Subcutaneous adipose tissue (tissue), 3 donors: ENCODE data around the gene BORA.

GRCh38 chr13:71475617-71476055, 391.4 kb downstream of the DACH1 start:
- PRO-cap: no peak
- RAMPAGE, long total RNA, 3 experiments: no peak in any of the 3 experiments

GRCh38 chr13:71625061-71625619, 241.9 kb downstream of the DACH1 start:
- PRO-cap: no peak
- RAMPAGE, long total RNA, 3 experiments: no peak in any of the 3 experiments

GRCh38 chr13:72727474-72728297, at the start of gene BORA:
BORA (plus strand) TSS chr13:72727923.
- PRO-cap: bidirectional peak, plus-strand start at chr13:72727923, minus-strand start at chr13:72727589
- RAMPAGE, long total RNA, 3 experiments: start-site peak on the plus strand in 3 of 3 experiments, at chr13:72727904-72727962 at its widest, 21 reads per replicate; start-site peak on the minus strand in 3 of 3 experiments, at chr13:72727602-72727623 at its widest, 78 to 102 reads per replicate

GRCh38 chr13:73294165-73294515, 235.3 kb downstream of the KLF5 start:
- PRO-cap: no peak
- RAMPAGE, long total RNA, 3 experiments: no peak in any of the 3 experiments

- PRO-cap: no peak
- RAMPAGE, long total RNA, 3 experiments: no peak in any of the 3 experiments
Observed at GRCh38 chr13:73765329-73765881, 706.6 kb downstream of the KLF5 start.

DNA sequence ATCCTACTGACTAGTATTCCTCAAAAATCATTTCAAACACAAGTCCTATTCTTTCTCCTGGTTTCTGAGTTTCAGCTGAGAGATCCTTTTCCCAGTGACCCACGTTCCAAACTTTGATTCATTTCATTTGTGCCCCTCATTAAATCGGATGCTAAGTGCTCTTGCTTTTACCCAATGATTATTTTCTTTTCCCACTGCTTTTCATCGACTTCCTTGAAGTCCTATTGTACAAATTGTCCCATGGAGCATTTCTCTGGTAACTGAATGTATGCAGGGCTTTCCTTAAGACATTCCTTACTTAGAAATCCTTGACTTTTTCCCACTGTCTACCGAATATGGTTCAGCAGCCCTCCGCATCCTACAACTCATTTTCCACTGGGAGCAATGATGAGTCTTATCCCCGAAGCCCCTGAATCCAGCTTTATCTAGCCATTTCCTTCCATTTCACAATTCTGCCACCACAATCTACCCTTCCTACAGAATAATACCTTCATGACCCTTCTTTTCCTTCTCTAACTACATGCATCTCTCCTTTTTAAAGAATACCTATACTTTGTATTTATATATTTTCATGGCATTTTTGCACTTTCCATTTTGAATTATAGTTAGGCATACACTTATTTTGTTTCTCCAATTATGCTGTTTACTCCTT, 762.7 kb downstream of the KLF5 start:
- PRO-cap: no peak
- RAMPAGE, long total RNA, 3 experiments: no peak in any of the 3 experiments

DNA sequence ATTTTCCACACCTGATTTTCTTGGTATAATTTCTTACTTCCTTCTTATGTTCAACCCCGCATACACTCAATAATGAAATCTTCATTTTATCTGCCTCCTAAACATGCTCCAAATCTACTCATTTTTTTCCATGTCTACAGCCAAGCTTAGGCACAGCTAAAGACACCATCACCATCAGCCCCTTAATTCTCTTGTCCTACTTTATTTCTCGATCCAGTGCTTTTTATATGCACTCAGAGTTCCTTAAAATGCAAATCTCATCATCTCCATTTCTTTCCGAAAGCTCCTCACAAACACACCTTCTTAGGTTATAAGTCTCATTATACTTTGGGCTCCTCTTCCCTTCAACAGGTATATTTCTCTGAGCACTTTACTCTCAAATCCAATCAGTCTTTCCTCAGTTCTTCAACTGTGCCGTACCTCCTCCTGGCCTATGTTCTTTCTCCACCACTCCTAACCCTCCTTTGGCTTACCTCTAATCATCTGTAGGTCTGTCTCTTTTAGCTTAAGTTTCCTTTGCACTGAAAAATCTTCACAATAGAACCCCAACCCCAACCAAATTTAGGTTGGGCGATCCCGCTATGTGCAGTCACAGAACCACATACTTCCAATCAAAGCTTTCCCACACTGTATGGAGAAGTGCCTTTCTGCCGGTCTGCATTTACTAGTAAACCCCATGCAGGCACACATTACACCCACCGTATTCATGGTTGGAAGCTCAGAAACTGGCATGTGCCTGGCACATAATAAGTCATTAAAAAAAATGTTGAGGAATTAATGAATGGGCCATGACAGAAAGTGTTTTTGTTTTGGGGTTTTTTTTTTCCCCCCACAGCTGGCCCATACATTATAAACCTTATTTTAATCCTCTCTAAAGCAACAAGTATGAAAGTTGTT, 916.8 kb downstream of the KLF5 start:
- PRO-cap: no peak
- RAMPAGE, long total RNA, 3 experiments: no peak in any of the 3 experiments

DNA sequence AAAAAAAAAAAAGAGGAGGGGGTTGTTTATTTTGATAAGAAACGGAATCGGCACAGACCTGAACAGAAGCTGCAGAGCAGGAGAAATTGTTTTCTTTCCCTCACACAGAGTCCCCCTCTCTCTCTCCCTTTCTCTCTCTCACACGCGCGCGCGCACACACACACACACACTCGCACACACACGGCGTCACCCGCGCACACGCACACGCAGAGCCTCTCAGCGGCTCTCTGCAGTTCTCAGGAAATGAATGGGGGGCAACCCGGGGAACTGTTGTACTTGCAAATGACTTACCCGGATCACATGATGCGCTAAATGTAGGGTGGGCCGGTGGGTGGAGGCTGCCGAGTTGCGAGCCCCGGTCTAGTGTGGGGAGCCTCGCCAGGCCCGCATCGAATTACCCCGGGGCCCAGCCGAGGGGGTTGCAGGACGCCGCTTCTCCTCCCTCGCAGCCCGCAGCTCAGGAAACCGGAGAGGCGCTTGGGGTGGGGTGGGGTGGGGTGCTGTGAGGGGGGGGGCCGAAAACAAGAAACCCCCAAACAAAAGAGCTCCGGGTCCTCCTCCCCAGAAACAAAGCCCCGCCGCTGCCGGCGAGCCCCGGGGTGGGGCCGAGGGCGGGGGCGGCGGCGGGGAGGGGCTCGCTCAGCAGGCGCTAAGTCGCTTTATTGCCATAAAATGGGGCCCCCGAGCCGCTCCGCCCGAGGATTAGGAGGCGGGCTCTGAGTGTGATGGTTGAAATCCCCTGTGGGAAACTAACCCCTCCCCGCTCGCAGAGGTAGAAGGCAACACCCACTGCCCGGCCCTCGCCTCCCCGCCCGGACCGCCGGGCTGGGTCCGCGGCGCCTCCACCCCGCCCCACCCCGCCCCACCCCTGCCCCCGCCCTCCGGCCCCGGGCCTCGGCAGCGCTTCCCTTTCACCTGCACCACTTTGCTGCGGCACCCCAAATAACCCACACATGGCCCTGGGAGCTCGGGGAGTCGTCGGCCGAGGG, 1075.2 kb downstream of the KLF5 start:
- PRO-cap: bidirectional peak, plus-strand start at position 344 of the sequence, minus-strand start at position 249 of the sequence; bidirectional peak, plus-strand start at position 389 of the sequence, minus-strand start at position 396 of the sequence; bidirectional peak, plus-strand start at position 448 of the sequence, minus-strand start at position 459 of the sequence; bidirectional peak, plus-strand start at position 805 of the sequence, minus-strand start at position 583 of the sequence
- RAMPAGE, long total RNA, 3 experiments: start-site peak on the minus strand in 1 of 3 experiments, centred at position 263 of the sequence, 24 reads per replicate

GRCh38 chr13:74168402-74168838, 1109.6 kb downstream of the KLF5 start:
- PRO-cap: no peak
- RAMPAGE, long total RNA, 3 experiments: no peak in any of the 3 experiments

- PRO-cap: unidirectional peak, plus-strand start at chr13:74301615
- RAMPAGE, long total RNA, 3 experiments: no peak in any of the 3 experiments
Observed at GRCh38 chr13:74301315-74302030, 1180.5 kb downstream of the TBC1D4 start.

DNA sequence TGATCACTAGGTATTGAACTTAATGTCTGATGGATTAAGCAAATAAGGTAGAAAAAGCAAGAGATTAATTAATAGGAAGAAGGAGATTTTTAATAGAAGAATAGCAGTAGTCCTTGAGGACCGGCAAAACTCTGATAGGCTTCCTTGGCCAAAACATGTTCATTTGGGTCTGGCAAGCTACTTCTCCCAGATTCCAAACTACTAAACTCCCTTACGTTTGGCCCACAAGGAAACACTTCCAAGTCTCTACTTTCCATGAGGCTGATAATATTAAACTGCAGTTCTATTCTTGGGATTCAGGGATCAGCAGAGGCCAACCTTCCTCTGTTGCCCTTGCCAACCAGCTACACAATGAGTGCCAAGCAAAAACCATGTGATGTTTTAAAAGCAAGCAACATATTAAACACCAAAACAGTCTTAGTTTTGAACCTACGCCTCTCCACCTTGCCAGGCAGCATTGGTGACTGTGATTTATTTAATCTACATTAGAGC, 287.3 kb downstream of the TBC1D4 start:
- PRO-cap: no peak
- RAMPAGE, long total RNA, 3 experiments: no peak in any of the 3 experiments

DNA sequence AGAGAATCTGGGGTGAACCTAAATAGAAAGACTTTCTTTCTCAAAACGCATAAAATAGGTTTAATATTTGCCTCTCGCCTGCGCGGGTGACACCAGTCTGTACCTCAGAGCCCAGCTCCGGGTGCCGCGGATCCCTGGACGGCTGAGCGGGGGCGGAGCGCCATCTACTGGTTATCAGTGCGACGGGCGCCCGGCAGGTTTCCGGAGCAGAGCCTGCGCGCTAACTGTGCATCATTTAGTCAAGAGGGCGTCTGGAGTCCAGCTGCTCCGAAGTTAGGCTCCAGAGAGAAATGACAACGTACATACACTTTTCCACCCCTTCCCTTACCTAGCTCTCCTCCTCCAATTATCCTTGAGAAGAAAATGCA, 262.2 kb downstream of the TBC1D4 start:
- PRO-cap: no peak
- RAMPAGE, long total RNA, 3 experiments: no peak in any of the 3 experiments

DNA sequence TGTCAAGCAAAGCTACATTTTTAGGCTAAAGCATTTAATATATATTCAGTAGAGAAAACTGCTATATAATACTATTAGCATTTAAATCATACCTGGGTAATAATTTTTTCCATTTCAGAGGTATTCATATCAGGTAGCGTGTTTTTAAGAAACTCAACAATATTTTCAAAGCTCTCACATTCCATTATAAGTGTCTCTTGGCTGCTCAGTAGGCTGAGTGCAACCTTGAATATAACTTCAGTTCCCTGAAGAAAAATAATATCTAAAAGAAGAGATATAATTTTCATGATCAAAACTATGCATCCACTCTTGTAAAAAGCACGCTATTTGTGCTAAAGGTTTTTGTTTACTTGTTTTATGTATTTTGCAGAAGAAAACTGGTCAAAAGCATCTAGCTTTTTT, 190.0 kb downstream of the TBC1D4 start:
- PRO-cap: no peak
- RAMPAGE, long total RNA, 3 experiments: no peak in any of the 3 experiments

DNA sequence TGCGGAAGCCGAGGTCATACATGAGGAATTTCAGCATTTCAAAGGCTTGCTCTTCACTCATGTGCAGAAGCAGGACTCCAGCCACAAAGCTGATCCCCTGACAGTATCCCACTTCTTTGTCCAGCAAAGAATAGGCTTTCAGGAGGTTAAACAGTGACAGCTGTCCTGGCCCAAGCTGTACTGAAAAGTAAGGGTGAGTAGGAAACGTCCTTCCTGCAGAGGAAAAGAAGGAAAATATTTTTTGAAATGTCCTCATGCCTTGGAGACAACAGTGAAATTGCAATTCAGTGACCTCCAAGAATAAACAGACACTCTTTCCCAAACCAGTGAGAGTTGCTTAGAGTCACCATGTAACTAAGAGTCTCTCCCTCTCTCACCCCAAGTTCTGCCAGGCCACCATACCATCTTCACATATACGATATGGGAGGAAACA, 182.6 kb downstream of the TBC1D4 start:
- PRO-cap: no peak
- RAMPAGE, long total RNA, 3 experiments: no peak in any of the 3 experiments

- PRO-cap: no peak
- RAMPAGE, long total RNA, 3 experiments: no peak in any of the 3 experiments
Observed at GRCh38 chr13:75384897-75385612, 96.9 kb downstream of the TBC1D4 start.

- PRO-cap: no peak
- RAMPAGE, long total RNA, 3 experiments: no peak in any of the 3 experiments
Observed at GRCh38 chr13:75445566-75446201, 36.3 kb downstream of the TBC1D4 start.

GRCh38 chr13:75468906-75469567, 12.9 kb downstream of the TBC1D4 start:
- PRO-cap: no peak
- RAMPAGE, long total RNA, 3 experiments: no peak in any of the 3 experiments

- PRO-cap: bidirectional peak, plus-strand start at chr13:75480936, minus-strand start at chr13:75480808; unidirectional peak, plus-strand start at chr13:75480936; bidirectional peak, plus-strand start at chr13:75481134, minus-strand start at chr13:75481018
- RAMPAGE, long total RNA, 3 experiments: no peak in any of the 3 experiments
Observed at GRCh38 chr13:75480503-75481212, 1.3 kb downstream of the TBC1D4 start.

GRCh38 chr13:75481213-75481647, 739 bp downstream of the TBC1D4 start:
- PRO-cap: no peak
- RAMPAGE, long total RNA, 3 experiments: no peak in any of the 3 experiments

DNA sequence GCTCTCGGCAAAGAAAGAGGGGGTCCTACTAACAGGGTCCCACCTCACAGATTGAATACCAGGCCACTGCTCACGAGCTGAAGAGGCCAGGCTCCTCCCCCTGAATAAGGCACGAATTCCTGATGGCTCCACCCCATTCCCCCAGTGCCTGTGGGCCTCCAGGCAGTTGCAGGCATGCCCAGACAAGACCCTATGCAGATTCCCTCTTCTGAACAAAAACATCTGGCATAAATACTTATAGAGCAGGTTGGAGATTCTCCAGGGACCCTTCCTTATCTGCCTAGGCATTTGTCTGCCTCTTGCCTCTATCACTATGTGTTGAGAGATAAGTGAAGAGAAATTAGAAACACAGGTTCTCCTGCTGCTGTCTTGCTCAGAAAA, 364.2 kb downstream of the KCTD12 start:
- PRO-cap: no peak
- RAMPAGE, long total RNA, 3 experiments: no peak in any of the 3 experiments